Measurements from ENCODE around the gene TRPM8.

DNA sequence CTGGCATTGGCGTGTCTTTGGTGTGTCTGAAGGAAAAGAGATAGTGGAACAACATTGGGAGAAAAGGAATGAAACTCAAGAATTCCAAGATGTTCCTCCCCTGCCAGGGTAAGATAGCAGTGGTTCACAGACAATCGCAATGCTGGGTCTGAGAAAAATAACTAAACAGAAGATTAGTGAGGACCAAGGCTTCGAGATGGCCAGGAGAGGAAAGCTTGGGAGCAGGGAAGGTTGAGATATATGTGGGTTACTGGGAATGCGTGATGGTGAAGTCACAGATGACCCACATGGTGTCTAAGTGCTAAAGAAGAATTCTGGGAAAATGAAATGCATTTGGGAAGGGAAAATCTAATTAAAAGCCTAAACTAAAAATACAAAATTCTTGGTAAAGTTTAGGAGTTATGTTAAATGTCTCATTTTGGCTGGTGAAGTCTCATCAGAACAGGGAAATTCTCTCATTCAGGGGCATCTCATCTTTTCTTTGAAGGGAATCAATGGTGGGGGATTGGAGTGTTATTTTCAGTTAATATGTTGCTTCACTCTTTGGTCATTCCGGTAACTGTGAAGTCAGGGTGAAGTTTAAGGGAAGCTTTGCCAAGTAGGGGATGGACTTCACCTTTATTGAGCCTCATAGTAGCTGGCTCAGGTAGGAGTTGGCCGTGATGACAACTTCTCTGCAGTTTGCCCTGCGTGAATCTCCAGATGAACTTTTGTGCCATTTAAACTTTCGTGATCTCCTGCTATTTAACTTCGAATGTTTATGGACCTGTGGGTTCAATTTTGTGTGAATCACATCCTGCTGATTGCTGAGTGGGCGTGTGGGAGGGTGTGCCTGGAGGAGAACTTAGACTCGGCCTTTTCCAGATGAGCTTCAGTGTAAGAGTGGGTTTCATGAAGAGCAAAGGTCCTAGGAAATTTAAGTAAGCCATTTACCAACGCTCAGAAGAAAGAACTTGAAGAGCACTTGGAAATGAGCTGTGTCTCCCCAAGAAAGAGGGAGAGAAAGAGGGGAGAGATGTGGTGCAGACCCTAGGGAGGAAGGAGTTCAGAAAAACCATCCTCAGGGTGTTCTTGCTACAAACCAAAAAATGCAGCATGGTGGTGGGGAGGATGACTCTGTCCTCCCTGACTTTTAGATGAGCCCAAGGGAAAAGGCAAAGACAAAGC, 4.0 kb downstream of the UGT1A1 start:
- RRBS, 2 experiments = no CpG with 5 or more reads among the region's 12 CpGs

- RRBS, 2 experiments = no CpG with 5 or more reads among the region's 22 CpGs
Measured at GRCh38 chr2:233772232-233773172, 5.6 kb upstream of the MROH2A start.

- RRBS, 2 experiments = no CpG with 5 or more reads among the region's 5 CpGs
Measured at GRCh38 chr2:233917251-233917791, at the start of gene TRPM8. TSS of gene TRPM8 (plus strand) at chr2:233917373.

DNA sequence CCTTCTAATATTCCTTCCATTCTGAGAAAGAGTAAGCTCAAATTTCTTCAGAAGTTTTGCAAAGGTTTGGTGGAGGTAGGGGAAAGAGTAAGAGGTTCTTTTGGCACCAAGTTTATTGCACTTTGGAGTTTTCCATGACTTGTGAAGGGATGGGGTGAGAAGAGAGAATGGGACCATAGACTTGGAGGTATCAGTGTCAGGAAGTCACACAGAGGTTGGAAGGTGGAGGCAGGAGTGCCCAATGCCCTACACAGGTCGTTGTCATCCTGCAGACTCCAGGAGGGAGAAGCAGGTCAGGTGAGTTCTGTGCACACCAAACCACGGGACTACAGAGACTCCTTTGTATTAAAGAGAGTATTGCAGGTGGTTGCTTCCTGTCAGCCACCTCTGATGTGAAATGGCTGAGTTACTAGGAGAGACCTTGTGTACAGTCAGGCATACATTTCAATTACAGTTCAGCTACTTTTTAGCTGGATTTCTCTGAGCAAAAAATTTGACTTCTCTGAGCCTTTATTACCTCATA, 51.5 kb downstream of the SPP2 start:
- RRBS, 2 experiments = no CpG with 5 or more reads among the region's 2 CpGs

DNA sequence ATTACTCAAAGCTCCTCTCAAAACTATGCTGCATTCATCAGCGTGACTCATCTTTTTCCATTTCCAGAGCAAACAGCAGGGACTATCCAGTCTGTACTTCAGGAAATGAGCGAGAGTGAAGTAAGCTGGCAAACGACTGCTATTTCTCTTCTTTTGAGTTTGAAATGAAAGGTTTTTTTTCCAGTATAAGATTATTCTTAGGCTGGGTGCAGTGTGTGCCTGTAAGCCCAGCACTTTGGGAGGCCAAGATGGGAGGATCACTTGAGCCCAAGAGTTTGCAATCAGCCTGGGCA, 152.9 kb downstream of the SPP2 start:
- RRBS, 2 experiments = no CpG with 5 or more reads among the region's 3 CpGs

GRCh38 chr2:234252674-234253156, 202.2 kb downstream of the SPP2 start:
- RRBS, 2 experiments = no CpG with 5 or more reads among the region's 9 CpGs

GRCh38 chr2:234289579-234290054, 207.3 kb downstream of the ARL4C start:
- RRBS, 2 experiments = no CpG with 5 or more reads among the region's 4 CpGs

- RRBS, 2 experiments = no CpG with 5 or more reads among the region's 20 CpGs
Measured at GRCh38 chr2:234290393-234291467, 206.2 kb downstream of the ARL4C start.

DNA sequence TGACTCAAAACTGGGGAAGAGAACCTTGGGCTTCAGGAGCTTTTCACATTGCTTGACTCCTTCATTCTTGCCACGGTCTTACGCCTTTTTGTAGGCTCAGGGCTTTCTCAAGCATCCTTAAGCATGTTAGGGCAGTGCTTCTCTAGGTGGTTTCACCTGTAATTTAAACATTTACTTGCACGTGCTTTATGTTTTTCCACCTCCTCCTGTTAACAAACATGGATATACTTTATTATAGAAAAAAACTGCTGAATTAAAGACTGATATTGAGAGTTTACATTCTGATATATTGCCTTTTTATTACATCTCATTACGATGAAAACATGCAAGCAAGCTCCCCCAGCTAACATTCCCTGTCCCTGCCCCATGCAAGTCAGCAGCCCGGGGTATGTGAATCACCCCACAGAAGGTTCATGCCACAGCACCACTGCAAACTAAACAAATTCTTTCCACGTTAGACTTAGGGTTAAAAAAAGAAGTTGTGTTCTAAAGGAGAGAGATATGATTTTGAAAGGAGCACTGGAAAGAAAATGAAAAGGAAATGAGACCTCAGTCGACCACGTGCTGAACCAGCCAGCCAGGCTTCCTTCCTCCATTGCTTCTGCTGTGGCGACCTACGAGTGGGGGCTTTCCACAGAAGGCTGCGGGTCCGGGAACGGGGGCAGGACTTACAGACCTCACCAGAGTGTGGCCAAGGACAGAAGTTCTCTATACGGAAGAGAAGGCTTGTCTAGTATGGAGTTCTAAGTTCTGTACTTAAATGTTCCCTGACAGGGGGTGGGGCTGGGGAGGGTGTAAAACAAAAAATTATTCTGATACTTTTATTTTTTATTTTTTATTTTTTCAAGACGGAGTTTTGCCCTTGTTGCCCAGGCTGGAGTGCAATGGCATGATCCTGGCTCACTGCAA, 52.0 kb downstream of the ARL4C start:
- RRBS, 2 experiments = no CpG with 5 or more reads among the region's 15 CpGs

DNA sequence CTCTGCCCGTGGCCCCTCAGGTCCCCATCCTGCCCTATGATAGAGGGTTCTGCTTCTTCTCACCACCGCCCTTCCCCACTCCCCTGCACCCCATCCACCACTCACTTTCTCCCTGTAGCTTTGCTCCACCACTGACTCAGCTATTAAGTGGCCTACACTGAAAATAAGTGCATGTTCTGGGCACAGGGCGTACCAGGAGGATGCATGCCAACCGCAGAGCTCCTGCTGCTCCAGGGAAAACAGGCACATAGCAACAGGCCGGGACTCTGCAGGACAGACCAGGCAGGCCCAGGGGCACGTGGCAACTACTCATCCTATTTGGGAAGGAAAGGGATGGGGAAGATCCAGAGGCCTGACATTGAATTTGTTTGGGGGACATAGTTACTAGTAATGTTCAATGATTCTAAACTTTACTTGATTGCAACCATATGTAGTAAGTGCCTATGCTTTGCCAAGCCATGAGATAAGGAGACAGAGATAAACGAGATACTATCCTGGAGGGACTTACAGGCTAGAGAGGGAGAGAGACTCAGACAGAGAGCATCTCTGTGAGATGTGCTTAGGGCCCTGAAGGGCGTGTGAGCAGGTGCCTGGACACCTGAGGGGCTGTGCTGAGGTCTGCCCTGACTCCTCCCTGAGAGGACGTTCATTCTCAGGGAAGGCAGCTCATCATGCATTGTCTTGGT, 28.3 kb downstream of the ARL4C start:
- RRBS, 2 experiments = no CpG with 5 or more reads among the region's 9 CpGs

DNA sequence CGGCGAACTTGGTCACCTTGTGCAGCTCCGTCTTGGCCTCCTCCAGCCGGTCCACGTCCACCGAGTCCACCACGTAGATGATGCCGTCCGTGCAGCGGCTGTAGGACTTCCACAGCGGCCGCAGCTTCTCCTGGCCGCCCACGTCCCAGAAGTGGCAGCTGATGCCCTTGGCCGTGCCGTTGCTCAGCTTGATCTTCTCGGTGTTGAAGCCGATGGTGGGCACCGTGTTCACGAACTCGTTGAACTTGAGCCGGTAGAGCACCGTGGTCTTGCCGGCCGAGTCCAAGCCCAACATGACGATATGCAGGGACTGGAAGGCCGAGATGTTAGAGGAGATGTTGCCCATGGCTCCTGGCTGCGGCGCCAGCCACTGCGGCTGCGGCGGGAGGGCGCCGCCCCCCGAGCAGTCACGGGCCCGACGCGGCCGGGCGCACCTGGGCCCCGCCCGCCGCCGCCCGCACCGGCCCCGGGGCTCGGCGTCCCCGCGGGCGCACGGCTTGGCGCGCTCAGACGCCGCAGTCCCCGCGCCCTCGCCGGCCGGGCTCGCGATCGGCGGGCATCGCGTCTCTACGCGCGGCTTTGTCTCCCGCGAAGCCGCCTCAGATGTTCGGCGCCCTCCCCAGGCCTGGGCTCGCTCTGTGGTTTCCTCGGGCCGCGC, 511 bp downstream of the ARL4C start:
- RRBS, 2 experiments = 1 to 5% methylated on average over 23 to 28 of the region's 81 CpGs

DNA sequence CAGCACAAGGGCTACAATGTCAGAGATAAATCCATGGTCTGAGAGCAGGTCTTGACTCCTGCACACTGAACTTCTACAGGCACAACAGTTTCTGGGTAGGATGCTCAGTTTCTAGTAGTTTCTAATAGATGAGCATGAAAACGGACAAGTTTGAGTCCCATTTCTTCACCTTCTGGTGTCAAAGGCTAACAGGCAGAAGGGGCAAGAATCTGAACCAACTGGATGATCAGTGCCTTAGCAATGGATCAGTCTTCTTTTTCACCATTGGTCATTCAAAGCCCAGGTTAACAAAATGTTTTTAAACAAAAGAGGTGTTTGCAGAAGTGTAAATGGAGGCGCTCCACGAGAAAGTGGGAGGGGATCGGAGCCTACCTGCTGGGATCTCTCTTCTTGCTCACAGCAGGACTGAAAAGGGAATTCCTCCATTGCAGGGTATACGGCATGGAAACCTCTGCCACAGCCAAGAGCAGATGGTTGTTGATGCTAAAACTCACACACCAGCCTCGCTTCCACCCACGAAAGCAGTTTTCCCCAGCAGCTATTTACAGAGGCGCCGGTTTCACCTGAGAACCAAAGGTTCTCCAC, 135.1 kb upstream of the ARL4C start:
- RRBS, 2 experiments = no CpG with 5 or more reads among the region's 9 CpGs

DNA sequence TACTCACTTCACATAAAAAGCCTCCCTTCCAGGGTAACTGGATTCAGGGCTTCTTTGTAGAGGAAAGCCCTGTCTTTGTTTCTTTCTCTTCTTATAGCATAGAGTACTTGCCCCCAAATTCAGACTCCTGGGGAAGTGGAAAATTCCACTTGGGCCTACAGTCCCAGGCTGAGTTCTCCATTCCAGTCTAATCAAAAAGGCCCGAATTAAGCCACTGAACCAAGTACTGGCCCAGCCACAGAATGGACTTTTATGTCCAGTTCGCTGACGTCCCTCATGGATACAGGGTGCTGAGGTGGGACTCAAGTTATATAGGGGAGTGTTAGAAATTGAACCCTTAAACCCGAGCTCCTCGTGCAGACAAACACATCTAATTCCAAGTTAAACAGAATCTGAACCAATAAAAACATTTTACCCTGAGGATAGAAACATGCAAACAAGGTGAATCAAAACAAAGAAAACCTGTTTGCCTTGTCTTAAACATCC, 136.7 kb upstream of the ARL4C start:
- RRBS, 2 experiments = no CpG with 5 or more reads among the region's 5 CpGs

GRCh38 chr2:234688905-234689245, 192.0 kb upstream of the ARL4C start:
- RRBS, 2 experiments = no CpG with 5 or more reads among the region's 2 CpGs

DNA sequence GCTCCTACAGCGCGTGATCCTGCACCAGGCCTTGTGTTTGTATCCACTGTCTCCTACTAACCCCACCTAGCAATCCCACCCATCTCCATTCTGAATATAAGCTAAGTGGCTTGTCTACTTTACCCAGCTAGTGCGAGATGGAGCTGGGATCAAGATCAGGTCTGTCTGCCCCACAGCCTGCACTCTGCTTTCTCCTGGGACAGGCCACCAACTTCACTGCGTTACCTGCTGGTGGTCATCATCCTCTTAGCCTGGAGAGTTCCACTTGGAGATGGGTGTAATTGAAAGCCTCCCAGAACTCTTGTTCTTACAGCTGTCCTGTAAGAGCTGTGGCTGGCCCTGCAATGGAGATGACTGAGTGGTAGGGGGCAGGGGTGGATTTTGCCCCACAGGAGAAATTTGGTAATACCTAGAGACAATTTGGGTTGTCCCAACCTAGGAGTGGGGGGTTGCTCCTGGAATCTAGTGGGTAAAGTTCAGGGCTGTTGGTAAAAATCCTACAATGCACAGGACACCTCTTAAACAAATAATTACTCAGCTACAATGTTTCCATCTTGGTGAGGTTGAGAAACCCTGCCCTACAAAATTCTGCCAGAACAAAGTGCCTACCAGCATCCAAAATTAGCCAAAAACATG, 181.2 kb upstream of the SH3BP4 start:
- RRBS, 2 experiments = no CpG with 5 or more reads among the region's 4 CpGs

DNA sequence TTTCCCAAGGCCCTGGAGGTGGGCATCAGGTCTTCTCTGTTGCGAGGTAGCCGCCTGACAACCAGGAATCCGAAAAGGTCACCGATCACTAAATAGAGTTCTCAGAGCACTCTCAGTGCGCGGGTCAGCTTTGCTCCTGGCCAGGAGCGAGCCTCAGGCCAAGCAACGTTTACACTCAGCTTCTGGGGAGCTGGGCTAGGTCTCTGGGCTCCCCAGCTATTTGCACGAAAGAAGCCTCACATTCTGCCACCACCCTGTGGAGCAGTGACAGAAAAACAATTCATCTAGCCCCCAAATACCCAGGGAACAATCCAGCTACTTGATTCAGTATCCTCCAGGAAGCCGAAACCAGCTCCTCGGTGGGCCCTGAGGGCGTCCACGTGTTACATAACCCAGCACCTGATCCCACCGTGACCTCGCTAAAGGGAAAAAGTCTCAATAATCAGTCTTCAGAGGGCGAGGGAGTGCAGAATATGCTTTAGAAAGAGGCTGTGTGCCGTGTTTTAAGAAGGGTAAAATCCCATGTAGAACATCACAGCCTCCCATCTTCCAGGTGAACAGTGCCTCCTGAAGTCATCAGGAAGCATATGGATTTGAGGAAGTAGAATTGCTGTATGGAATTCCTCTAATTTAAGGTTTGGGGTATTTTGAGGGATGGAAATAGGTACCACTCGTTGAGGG, 3.4 kb downstream of the SH3BP4 start:
- RRBS, 2 experiments = no CpG with 5 or more reads among the region's 18 CpGs

- RRBS, 2 experiments = no CpG with 5 or more reads among the region's 1 CpG
Measured at GRCh38 chr2:234956341-234956576, 4.4 kb downstream of the SH3BP4 start.

- RRBS, 2 experiments = no CpG with 5 or more reads among the region's 10 CpGs
Measured at GRCh38 chr2:235025869-235026566, 74.2 kb downstream of the SH3BP4 start.

GRCh38 chr2:235053608-235054313, 101.9 kb downstream of the SH3BP4 start:
- RRBS, 2 experiments = no CpG with 5 or more reads among the region's 24 CpGs

- RRBS, 2 experiments = no CpG with 5 or more reads among the region's 14 CpGs
Measured at GRCh38 chr2:235505182-235506032, 11.6 kb downstream of the AGAP1 start.

Measured in Panc1 (cell line).